Aorta (tissue), 1 donor: ENCODE data around the gene GTF3C5.

GRCh38 chr9:131661898-131662322 lies 78.0 kb downstream of the RAPGEF1 start:
- PRO-cap, result no peak

DNA sequence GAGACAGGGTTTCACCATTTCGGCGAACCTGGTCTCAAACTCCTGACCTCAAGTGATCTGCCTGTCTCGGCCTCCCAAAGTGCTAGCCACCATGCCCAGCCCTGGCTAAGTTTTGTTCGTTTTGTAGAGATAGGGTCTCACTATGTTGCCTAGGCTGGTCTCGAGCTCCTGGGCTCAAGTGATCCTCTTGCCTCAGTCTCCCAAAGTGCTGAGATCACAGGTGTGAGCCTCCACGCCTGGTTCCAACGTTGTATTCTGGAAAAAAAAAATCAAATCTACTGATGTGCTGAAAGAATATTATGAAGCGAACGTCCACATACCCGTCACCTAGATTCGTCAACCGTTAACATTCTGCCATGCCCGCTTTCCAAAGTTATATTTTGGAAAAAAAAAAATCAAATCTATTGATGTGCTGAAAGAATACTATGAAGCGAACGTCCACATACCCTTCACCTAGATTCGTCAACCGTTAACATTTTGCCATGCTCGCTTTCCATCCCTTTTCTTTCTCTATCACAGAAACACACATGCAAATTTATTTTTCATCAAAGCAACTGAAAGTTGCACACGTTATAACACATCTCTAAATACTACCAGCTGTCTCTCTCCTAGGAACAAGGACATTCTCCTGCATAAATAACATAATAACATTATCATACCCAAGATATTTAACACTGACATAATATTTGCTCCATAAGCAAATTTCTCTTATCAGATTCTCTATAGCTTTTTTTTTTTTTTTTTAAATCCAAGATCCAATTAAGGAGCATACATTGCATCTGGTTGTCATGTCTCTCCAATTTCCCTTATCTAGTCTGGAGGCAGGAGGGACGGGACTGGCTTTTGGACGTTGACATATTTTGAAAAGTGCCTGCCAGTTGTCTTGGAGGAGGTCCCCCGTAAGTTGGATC lies 76.9 kb downstream of the RAPGEF1 start:
- PRO-cap, result no peak

- PRO-cap, result no peak
Measured at GRCh38 chr9:131668328-131668532, 71.6 kb downstream of the RAPGEF1 start.

DNA sequence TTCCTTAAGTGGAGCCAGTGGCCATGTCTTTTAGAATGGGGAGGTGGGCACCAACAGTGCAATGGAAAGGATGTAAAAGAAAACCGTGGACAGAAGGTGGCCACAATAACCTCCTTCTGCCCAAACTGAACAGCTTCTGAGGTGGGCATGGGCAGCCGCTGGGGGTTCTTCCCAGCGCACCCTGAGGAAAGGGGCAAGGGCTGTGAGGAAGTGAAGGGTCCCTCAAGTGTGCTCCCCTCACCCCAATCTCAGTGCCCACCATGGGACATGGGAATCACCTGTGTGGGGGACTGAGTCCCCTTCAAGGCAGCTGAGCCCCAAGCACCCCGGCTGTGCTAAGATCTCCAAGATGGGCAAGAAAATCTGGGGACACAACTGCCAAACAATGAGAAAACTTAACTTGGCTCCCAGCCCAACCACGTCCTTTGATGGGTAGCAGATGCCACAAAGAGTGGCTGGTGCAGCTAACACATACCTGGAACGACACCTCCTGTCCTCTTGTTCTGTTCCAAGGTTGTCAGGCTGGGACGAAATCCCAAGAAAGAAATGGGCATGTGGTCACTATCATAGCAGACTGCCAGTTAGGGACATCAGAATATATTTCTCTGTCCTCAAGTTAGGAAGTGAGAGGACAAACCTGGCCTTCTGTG lies 63.7 kb downstream of the RAPGEF1 start:
- PRO-cap, result no peak

DNA sequence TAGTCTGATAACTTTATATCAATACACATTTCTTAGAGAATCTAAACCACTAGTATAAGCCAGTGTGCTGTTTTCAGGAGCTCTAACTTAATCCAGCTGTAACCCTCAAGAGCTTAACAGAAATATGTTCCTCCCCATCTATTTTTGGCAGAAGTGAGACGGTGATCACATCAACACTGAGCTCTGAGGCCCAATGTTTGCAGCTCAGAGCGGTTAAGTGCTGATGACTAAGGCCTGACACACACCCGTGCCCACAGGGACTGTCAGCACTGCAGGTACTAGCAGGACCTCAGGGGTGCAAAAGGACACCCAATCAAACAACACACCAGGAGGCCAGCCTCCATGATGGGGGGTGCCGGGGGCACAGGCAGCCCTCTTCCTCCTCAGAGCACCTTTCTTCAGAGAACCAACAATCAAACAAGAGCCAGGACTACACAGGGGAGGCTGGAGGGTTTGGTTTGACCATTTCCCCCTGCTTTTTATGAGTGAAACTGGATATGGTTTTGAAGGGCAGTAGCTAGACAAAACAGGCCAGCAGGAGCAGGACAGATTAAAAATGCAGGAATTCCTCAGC lies 61.3 kb downstream of the RAPGEF1 start:
- PRO-cap, result no peak

DNA sequence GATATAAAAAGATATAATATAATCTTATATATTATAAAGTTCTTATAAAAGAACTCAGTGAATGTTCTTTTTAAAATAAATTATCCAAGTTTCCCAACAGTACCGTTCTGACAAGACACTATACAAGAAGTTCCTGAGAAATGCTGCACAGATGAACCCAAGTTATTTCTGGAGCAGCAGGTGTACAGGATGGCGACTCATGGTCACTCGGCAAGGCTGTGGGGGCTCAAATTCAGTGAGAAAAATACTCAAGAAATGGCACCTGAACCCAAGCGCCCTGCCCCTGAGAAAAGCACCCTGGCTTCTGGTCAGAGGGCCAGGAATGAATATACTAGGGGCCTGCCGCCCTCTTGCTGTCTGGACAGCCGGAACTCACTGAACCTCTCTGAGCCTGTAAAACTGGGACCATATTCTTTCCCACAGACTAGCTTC lies 1.6 kb downstream of the RAPGEF1 start:
- PRO-cap, result no peak

DNA sequence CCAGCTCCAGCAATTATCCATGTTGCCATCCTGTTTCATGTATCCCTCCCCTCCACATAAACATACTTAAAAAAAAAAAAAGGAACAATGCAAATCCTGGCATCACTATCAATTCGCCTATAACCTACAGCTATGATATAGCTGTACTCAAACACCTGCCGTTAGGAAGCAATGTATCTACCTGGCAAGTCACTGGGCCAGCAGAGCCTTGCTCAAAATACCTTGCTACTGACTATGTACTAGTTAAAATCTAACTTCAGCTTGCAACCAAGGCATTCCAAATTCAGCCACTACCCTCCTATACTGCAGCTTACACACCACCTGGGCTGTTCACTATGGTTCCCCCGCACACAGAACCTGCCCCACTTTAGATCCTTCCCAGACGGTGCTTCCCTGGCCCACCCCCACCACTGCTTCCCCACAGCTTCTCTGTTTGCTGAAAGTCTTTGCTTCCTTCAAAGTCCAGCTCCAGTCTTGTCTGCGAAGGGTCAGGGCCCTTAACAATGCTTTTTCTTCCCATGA lies 89.9 kb downstream of the MED27 start:
- PRO-cap, result no peak

- PRO-cap, result no peak
Measured at GRCh38 chr9:132078488-132078851, 1.2 kb downstream of the MED27 start.

DNA sequence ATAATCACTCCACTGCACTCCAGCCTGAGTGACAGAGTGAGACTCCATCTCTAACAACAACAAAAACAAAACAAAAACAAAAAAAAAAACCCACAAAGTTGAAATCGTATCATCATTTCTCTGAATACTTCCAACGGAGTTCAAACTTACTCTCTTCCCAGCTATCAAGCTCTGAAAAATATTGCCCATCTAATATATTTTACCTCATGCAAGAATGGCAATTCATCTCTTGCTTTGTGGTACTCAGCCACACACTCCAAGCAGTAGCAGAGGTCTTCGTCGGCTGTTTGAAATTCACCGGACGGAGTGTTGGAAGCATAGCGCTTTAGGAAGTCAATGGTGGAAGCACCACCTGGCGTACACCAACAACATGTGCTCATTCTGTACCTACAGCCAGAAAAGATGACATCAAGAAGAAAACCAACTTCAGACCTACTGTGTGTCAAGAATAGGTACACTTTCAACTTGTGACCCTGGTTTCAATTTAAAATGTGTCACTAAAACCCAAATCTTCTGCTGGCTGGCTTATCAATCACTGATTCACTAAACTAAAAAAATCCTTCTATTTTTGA lies 5.7 kb downstream of the SETX start:
- PRO-cap, result no peak

DNA sequence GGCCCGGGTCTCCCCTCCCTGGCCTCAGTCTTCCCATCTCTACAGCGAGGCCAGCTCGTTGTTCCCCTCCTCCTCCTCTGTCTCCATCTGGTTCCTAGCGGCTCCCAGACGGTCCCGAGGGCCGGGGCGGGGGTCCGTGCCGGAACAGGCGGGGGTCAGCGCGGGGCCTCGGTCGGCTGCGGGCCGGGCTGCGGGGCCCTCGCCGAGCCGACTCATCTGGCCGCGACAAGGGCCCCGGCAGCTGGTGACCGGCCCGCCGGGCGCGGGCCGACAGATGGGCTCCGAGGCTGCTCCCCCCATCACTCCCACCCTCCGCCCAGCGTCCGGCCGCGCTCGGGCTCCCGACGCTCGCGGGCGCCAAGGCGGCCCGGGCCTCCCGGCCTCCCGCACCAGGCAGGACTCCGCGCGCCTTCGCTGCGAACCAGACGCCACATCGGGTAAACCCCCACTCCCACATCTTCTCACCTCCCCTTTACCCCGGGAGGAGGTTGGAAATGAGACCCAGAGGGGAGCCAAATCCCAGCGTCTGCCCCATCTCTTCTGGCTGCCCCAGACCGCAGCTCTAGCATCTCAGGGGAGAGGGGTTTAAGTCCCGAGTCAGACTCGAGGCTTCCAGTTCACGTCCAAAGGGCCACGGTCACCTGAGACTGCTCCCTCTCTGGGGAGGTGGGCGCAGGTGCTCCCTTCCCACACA lies 8.2 kb downstream of the BARHL1 start:
- PRO-cap, result no peak

DNA sequence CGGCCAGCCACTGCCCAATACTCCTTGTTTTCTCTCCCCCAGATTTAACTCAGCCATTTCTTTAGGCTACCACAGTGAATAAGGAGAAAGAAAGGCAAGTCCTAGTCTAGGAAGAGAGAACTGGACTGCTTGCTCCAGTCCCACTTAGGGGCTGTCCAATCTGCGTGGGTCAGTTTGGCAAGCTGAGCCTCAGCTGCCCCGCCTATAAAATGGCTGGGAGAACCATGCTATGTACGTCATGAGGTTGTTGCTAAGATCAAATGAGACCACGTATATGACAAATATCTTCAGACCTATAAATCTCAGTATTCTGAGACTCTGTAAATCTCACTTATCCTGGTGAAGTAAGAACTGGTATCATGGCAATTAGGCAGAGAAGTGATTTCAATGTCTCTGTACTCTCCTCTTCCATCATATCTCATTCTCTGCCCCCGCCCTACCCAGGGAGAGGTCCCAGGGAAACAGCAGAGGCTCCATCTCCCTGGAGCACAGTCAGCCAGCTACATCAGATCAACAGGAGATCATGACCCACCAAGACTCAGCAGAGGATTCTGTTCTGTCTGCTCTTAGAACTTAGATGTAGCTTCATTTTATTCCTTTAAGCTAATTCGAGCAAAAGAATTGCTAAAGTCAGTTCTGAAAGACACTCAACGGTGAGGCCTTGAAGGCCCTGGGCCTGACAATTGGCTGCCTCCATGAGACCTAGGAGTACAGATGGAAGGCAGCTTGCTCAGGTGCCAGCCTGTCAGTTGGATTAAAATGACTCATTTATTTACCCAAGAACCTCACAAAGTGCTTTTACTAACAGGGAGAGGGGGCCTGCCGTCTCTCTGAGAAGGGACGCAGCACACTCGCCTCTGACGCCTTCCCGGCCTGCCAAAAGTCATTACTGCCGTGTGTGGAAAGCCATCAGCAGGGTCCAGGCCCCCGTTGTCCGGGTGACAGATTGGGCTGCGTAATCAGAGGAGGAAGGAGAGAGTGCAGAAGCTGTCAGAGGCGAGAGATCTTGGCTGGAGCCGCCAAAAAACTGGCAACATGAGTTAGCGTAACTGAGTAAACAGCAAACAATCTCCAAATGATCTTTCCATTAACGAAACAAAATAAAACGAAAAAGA lies 32.7 kb downstream of the DDX31 start:
- PRO-cap, result no peak

GRCh38 chr9:132794090-132794530 lies 84.0 kb downstream of the AK8 start:
- PRO-cap, result no peak

- PRO-cap, result no peak
Measured at GRCh38 chr9:132895097-132895981, 16.6 kb downstream of the SPACA9 start.

DNA sequence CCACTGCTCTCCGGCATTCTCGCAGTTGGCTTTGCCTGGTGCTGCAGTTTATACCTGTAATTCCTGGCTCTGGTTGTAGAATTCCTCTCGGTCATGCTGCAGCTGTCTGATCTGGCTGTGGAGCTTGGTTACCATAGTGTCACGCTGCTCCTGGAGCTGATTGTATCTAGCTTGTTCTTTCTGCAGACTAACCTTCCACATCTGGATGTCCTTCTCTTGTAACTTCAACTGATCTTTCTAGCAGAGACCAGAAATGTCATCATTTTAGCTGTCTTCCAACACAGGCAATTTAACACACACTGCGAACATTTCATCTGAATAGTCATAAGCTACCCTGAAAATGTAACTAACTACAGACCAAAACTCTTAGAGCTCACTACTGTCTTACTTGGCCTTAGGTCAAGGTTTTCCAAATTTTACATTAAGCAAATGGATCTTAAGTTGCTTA lies 23.9 kb downstream of the SPACA9 start:
- PRO-cap, result no peak

GRCh38 chr9:132970576-132971288 lies 7.8 kb upstream of the GFI1B start:
- PRO-cap, result no peak

DNA sequence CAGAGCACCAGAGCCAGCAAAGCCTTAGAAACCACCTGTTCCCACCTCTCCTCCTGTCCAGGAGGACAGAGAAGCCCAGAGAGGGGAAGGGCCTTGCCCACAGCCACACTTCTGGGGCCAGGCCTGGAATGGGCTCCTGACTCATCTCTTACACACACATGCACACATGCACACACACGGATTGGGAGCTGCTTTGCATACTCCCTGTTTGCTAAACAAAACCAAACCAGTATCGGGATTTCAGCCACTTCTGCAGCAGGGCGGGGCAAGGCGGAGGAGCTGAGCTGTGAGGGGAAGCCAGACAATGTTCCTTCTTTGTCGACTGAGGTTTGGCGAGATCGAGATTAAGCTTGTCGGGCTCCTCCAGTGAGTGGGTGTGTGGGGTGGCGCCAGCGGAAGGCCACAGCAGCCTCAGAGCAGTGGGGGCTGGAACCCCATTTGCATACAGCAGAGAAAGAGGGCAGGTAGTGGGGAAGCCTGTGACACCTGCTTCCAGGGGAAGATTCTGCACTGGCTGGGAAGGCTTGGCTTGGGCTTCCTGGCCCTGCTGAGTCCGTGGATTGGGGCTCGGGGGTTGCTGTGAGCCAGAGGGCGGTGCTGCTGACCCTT lies 16.0 kb downstream of the GFI1B start:
- PRO-cap, result no peak

DNA sequence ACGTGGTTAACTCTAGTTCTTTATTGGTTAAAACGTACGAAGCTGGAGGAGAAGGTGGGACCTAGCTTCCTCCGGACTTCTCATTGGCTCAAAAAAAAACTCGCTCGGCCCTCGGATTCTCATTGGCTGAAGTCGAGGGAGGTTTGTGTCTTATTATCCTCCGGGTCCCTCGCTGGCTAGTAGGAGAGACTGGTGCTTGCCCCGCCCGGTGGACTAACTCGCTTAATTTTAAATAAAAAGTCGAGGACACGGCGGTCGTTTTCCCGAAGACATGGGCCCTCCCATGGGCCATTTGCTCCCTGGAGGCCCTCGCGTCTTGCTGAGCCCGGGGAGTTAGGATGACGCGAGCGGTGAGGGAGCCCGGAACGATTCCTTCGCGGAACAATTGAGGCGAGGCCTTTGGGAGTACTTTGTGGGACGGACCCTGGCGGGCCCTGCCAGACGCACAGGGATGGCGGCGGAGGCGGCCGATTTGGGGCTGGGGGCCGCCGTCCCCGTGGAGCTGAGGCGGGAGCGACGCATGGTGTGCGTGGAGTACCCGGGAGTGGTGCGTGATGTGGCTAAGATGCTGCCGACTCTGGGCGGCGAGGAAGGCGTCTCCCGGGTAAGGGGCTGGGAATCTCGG lies at the start of gene GTF3C5:
TSS of gene GTF3C5 (plus strand) at position 437 of the 625 bp plus-strand sequence.
- PRO-cap, result bidirectional peak, plus-strand start at position 179 of the sequence, minus-strand start outside the sequence; unidirectional peak, plus-strand start at position 413 of the sequence

DNA sequence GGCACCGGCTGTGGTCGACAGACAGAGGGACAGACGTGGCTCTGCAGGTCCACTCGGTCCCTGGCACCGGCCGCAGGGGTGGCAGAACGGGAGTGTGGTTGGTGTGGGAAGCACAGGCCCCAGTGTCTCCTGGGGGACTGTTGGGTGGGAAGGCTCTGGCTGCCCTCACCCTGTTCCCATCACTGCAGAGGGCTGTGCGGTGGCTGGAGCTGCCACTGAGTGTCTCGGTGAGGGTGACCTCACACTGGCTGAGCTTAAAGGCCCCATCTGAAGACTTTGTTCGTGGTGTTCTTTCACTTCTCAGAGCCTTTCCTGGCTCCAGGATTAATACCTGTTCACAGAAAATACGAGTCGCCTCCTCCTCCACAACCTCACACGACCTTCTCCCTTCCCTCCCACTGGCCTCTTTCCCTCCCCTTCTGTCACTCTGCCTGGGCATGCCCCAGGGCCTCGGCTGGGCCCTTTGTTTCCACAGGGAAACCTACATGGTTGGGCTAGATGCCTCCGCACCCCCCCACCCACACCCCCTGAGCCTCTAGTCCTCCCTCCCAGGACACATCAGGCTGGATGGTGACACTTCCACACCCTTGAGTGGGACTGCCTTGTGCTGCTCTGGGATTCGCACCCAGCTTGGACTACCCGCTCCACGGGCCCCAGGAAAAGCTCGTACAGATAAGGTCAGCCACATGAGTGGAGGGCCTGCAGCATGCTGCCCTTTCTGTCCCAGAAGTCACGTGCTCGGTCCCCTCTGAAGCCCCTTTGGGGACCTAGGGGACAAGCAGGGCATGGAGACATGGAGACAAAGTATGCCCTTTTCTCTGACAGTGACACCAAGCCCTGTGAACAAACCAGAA lies 660 bp upstream of the CEL start:
- PRO-cap, result no peak

DNA sequence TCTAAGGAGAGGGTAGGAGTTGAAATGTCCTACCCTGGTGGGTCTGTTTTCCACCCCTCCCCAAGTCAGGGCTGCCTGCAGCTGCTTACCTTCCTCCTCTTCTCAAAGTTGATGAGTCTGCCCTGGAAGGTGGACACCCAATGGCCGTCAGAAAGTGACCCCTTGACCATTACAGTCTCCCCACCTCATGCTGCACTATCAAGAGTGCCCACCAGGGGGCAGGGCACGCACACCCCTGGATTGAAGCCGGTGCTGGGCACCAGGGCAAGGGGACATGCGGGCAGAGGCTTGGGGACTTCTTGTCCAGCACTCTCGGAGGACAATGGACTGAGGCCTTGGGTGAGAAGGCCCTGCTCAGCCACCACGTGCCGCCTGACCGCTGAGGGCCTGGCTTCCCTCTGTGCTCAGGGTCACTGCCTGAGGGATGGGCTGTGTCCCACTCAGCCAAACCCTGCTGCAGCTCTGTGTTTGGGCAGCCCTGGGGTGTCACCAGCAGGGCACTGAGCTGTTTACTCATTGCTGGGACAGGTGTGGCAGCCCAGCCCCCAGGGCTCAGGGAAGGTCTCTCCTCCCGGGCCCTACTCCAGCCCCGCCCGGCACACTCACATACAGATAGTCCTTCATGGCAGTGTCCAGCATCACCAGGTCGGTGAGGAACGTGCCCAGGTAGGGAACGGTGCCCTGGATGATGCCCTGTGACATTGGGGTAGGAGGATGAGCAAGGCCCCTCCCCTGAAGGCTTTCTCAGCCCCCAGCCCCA lies 17.7 kb downstream of the RALGDS start:
- PRO-cap, result no peak

- PRO-cap, result unidirectional peak, plus-strand start at chr9:133119432
Measured at GRCh38 chr9:133118798-133119558, 2.1 kb downstream of the RALGDS start.